Prostate gland (tissue), 2 donors: ENCODE measurements around a stretch of chr11.

DNA sequence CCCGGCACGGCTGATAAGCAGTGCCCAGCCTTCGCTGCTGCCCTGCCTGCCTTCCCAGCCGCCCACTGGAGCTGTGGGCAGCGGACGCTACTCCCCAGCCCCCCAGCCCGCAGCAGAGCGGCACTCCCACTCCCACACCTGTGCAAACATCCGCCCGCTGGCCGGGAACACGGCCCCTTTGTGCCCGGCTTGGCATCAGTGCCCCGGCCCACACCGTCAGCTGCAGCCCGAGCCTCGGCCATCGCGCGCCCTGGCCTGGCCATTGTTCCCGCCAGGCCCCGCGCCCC, 130.2 kb downstream of the KCNQ1 start:
- PRO-cap = bidirectional peak, plus-strand start at position 198 of the sequence, minus-strand start at position 67 of the sequence
- RAMPAGE, long total RNA, 2 experiments = no peak in any of the 2 experiments

DNA sequence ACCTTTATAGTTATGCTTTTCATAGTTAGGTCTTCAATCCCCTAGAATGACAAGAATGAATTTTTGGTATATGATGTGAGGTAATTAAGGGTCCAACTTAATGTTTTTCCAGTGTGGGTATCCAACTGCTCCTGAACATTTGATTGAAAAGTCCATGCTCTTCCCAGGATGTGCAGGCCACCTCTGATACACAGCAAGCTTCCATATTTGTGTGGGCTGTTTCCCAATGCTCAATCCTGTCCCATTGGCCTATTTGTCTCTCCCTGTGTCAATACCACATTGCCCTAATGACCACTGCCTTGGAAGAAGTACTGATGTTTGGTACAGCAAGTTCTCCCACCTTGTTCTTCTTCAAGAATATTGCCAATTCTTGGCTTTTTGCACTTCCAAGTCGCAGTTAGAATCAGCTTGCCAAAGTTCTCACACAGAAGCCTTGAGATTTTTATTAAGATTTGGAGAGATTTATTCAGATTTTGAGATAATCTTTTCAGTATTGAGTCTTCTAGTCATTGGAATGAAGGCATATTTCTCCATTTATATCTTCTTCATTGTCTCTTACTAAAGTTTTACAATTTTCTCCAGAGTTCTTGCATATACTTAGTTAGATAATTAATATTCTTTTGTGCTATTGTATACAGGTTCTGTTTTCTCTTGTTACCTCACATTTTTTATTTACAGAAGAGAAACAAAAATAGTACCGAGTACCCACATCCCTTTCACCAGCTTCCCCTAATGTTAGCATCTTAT, 212.2 kb downstream of the KCNQ1 start:
- PRO-cap = no peak
- RAMPAGE, long total RNA, 2 experiments = no peak in any of the 2 experiments

DNA sequence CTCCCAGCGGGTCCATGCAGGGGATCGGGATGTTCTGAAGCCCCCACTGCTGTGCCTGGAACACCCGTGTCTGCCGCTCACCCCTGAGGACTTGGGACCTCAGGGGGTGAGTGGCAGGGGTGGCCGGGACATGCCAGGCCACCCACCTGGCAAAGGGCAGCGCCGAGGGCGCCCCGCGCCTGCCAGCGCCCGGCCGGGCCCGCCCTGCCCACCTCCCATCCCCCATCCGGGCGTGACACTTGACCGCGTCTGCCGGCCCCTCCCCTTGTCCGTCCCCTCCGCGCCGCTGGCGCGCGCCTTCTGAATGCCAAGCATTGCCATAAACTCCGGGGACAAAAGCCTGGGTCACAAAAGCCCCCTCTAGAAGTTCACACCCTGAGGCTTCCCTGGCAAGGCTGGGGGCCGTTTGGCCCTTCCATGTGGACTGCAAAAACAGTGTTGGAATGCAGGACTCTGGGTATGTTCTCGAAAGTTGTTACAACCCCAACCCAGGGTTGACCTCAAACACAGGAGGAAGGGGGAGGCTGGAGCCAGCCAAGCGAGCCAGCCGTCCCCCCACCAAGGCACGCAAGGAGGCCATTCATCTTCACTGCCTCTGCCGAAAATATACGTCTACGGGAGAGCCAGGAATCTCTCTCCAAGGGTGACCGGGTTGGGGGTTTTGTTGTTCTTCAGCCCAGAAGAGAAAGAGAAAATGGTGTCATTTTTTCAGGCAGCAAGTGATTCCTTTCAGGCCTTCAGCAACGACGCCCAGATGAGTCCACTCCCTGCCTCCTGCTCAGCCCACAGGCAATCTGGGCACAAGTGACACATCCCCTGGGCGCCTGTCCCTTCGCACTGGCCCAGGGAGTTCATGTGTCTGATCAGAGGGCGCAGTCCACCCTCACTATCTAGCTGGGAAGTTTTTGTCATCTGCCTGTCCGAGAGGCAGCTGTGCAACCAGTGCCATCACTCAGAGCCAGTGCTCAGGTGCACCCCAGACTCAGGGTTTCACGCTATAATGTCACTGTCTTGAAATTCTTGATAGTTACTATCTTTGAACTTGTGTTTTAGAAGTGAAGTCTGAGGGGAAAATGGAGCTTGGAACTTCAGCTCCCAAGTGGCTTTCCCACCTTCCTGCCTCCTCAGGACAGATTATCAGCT, 184.6 kb downstream of the CDKN1C start:
- PRO-cap = unidirectional peak, minus-strand start at position 214 of the sequence
- RAMPAGE, long total RNA, 2 experiments = no peak in any of the 2 experiments

DNA sequence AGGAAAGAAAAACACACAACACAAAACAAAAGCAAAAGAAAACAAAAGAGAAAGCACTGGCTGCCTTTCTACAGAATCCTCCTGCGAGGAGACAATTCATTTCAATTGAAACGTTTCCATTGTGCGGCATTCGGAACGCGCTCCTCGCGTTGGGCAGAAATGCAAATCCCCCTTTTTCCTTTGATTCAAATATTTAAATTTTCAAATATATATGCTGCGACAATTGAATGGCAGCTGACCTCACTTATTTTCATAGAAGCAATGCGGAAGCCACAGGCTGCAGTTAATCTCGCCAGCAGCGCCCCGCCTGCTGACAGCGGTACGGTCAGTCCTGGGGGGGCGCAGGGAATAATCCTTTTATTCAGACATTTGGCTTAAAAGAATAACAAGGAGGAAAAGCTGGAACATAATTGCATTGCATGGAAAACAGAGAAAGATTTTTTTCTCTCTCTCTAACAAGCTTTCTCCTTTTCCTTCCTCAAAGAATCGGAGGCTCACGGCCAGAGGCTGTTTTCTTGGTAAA, 17.4 kb downstream of the CDKN1C start:
- PRO-cap = no peak
- RAMPAGE, long total RNA, 2 experiments = no peak in any of the 2 experiments

- PRO-cap = bidirectional peak, plus-strand start at chr11:2885219, minus-strand start at chr11:2885102
- RAMPAGE, long total RNA, 2 experiments = no peak in any of the 2 experiments
These were observed 602 bp downstream of the CDKN1C start for GRCh38 chr11:2884860-2885486.

DNA sequence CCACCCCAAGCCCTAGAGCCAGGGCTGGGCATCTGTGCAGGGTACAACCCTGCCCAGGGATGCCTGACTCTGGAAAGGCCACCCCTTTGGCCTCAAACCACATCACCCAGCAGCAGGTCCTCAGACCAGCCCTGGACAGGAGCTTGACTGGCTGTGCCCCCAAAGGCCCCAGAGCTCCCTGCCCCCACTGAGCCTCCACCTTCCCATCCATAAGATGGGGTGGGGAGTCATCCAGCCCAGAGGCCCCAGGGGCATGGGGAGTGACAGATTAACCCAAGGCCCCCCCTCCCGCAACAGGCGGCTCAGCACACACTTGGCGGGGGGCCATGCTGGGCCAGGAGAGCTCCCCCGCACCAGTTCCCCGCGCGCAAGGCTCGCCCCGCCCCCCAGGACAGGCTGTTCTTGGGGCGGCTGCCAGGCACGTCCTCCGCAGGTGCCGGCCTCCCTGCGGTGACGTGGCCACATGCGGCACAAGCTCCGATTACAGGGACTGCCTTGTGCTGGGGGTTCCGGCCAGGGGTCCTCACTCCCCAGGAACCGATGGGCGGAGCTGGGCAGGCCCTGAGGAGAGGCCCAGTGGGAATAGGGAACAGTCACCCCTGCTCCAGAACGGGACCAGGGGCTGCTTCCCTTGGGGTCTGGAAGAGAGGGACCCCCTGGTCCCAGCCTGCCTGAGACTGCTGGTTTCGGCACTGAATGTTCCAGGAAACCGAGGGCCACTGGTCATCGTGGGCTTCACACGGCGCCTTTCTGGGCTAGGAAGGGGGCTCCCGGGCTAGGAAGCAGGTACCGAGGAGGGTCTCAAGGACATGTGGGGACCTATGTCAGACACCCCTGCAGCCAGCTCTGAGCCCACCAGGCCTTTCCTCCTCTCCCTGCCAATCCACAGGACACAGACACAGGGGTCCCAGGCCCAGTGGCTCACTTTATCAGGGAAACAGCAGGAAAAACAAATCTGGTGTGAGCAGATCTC, 5.1 kb upstream of the CDKN1C start:
- PRO-cap = bidirectional peak, plus-strand start at position 471 of the sequence, minus-strand start at position 393 of the sequence
- RAMPAGE, long total RNA, 2 experiments = no peak in any of the 2 experiments

DNA sequence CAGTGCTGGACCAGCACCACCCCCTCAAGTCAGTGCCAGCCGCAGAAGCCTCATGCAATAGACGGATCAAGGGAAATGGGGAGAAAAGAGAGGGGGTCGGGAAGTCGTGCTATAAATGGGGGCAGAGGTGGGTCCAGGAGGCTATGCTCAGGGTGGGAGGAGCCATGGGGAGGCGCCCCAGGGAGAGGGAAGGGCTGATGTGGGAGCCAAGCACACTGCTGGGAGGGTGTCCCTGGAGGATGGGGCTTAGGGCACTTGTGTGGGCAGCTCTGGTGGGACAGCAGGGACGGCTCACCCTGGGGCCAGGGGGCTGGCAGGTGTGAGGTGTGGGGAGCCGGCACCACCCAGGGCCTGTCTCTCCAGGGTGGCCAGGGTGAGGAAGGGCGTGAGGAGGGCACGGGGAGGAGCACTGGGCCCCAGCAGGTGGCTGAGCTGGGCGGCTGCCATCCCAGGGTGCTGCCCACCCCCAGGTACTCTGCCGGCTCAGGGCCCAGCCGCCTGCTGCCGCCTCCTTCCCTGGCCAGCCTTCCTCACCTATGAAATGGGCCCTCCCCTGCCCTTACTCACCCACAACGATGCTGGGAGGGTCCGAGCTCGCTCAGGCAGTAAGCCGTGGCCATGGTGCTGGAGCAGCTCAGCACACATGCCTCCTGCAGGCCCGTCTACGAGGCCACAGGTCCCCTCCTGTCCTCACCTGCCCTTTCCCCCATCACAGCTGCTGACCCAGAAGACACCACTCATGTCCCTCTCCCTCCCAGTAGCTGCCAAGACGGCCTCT, 9.2 kb downstream of the SLC22A18 start:
- PRO-cap = no peak
- RAMPAGE, long total RNA, 2 experiments = no peak in any of the 2 experiments

GRCh38 chr11:3001514-3002074, 9.5 kb upstream of the NAP1L4 start:
- PRO-cap = no peak
- RAMPAGE, long total RNA, 2 experiments = no peak in any of the 2 experiments

GRCh38 chr11:3100133-3100668, 43.0 kb upstream of the CARS1 start:
- PRO-cap = no peak
- RAMPAGE, long total RNA, 2 experiments = no peak in any of the 2 experiments

DNA sequence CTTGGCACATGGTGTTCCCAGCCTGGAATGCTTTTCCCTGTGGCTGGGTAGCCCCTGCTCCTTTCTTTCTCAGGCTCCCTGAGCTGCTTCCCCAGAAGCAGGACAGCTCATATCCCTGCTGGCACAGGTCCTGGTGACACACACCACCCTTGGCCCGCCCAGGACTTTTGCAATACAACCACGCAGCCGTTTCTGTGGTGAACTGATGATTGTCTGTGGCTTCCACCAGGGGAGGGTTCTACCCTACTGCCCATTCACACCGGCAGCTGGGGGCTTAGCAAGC, 40.7 kb downstream of the OSBPL5 start:
- PRO-cap = unidirectional peak, minus-strand start at position 85 of the sequence
- RAMPAGE, long total RNA, 2 experiments = no peak in any of the 2 experiments

DNA sequence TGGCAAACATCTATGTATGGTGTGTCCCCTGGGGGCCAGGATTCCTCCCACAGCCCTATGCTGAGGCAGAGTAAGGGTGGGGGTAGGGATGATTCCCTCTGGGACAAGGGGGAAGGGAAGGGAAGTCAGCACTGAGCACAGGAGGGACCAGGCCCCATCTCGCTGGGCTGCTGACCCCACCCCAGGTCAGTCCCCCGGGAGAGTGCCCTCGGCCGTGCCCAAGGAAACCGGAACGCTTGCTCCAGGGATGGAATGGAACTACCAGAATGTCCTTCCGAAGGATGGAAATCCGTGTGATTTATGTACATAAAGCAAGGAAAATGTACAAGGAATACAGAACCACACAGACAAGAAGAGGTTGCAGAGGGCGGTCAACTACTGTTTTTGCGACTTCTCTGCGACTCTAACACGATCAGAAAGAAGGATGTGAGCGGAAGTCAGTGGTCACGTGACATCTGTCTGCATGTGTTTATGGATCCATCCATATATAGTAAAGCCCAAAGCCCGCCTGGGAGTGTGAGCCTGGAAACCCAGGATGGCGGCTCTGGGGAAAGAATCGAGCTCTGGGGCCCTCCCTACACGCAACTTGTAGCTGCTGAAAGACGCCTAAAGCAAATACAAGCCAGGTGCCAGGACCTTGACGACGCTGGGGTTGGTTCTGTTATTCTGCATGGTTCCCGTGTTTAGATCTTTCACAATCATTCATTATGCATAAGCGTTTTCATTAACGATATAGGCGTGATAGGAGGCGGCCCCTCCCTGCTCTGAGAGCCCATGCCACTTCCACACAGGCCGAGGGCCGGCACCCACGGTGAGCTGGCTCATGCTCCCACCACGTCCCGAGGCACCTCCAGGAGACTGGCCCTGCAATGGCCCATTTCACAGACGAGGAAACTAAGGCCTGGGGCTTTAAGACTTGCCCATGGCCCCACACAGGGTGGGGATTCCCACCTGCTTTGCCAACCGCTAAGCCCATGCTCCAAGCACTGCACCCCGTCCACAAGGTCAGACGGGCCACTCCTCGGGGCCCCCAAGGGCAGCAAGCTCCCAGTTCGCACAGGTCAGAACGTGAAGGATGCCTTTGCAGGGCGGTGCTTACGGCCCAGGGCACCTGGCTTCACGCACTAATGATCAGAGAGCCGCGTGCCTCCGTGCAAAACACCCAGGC, 8.7 kb downstream of the OSBPL5 start:
- PRO-cap = bidirectional peak, plus-strand start at position 513 of the sequence, minus-strand start at position 420 of the sequence
- RAMPAGE, long total RNA, 2 experiments = no peak in any of the 2 experiments

- PRO-cap = no peak
- RAMPAGE, long total RNA, 2 experiments = no peak in any of the 2 experiments
These were observed 10.0 kb upstream of the MRGPRE start for GRCh38 chr11:3242197-3242621.

- PRO-cap = no peak
- RAMPAGE, long total RNA, 2 experiments = no peak in any of the 2 experiments
These were observed 2.0 kb upstream of the ZNF195 start for GRCh38 chr11:3380655-3381596.

GRCh38 chr11:3404033-3405439, 25.6 kb upstream of the ZNF195 start:
- PRO-cap = no peak
- RAMPAGE, long total RNA, 2 experiments = no peak in any of the 2 experiments

- PRO-cap = no peak
- RAMPAGE, long total RNA, 2 experiments = no peak in any of the 2 experiments
These were observed 27.9 kb downstream of the ART5 start for GRCh38 chr11:3613779-3614410.

DNA sequence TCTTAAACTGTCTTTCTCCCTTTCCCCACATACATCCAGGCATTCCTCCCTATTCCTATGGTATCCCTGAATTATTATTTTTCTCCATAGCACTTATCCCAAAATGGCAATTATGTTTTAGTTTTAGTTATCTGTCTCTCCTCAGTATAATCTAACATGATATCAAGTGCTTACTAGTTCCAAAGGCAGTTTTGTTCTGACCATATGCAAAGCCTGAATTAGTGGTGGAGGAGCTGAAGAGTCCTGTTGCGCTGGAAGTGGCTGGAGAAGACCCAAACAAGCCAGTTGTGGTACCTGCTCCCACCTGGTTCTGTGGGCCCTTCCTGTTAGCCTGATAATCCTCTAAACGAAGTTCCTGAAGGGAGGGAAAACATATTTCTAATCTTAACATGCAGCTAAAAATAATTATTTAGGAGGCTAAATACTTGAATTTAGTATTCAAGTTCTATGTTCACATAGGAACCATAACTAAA, 25.7 kb downstream of the NUP98 start:
- PRO-cap = no peak
- RAMPAGE, long total RNA, 2 experiments = no peak in any of the 2 experiments

DNA sequence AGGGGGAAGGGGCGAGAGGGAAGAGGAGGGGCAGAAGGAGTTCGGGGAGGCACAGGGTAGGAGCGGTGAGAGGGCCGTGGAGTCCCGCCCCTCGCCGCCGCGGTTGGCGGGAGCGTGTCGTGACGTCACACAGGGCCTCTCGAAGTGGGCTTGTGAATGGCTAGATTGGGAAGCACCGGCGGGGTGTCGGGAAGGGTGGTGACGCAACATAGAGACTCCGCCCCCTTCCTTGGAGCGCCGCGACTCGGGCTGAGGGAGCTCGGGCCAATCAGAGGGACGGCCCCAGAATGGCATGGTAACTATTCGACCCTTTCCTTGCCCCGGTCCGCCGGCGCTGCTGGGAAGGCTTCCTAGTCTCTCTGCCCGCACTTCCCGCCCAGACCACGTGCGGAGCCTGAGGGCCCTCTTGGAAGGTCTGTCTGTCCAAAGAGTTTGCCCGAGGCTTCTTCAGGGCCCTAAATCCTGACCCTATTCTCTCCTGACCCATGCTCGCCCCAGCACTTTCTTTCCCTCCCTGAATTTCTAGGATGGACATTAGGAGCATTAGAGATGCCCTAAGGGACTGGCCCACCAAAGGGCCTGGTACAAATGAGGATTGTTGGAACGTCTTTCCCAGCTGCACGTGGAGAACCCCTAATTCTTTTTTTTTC, 459 bp upstream of the NUP98 start:
- PRO-cap = bidirectional peak, plus-strand start at position 33 of the sequence, minus-strand start outside the sequence; bidirectional peak, plus-strand start at position 240 of the sequence, minus-strand start at position 105 of the sequence
- RAMPAGE, long total RNA, 2 experiments = start-site peak on the plus strand in 2 of 2 experiments, centred at positions 219 to 237 of the sequence, 23 to 100 reads per replicate

DNA sequence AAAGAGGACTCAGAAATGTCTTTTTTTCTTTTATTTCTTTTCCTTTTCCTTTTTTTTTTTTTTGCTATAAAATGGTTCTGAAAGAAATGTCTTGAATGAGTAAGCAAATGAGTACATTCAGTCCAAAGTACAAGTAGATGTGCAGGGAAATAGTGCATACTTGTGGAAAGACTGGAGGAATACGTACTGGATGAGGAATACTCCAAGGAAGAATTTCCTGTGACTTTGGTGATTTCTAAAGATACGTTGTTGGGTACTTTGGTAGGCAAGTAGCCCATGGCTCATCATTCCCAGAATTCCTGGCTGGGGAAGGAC, 4.6 kb upstream of the NUP98 start:
- PRO-cap = no peak
- RAMPAGE, long total RNA, 2 experiments = no peak in any of the 2 experiments

DNA sequence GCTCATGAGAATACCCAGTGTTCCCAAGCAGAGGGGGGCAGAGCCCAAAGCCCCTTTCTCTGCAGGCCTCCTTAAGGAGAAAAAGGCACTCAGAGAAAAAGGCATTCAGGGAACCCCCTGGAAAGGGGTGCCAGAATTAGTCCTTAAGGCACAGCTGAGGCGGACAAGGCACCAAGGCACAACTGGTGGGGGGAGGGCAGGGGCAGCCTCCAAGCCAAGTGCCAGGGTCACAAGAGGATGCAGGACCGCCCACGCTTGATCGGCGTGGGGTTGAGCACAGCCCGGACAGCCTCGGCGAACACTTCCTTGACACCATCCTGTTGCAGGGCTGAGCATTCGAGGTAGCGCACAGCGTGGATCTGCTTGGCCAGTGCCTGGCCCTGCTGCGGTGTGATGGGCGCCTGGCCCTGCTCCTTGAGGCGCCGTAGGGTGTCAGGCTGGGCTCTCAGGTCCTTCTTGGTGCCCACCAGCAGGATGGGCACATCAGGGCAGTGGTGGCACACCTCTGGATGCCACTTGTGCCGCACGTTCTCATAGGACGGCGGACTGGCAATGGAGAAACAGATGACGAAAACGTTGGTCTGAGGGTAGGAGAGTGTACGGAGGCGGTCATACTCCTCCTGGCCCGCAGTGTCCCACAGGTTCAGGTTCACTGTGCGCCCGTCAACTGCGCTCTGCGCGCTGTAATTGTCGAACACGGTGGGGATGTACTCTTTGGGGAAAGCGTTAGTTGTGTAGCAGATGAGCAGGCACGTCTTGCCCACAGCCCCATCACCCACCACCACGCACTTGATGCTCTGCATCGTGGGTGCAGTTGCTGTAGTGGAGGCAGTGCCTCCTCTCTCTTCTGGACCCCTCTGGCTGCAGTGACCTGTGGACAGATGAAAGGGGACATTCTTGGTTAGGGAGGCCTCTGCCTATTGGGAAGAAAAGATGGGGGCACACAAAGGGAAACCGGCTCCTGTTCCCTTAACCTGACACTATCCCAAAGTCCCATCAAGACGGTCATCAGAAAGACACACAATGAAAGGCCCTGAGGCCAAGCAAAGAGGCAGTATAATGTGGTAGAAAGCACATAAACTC, 13.1 kb downstream of the RHOG start:
- PRO-cap = no peak
- RAMPAGE, long total RNA, 2 experiments = no peak in any of the 2 experiments

- PRO-cap = no peak
- RAMPAGE, long total RNA, 2 experiments = no peak in any of the 2 experiments
These were observed 4.1 kb downstream of the STIM1 start for GRCh38 chr11:3859448-3860078.